HT-29 (cell line): ENCODE measurements around the genes GLYATL1B, OR4D10, CBLIF and MS4A6A.

- RAMPAGE, long total RNA, result no peak
These were observed 39.3 kb upstream of the GLYAT start for GRCh38 chr11:58770913-58771581.

DNA sequence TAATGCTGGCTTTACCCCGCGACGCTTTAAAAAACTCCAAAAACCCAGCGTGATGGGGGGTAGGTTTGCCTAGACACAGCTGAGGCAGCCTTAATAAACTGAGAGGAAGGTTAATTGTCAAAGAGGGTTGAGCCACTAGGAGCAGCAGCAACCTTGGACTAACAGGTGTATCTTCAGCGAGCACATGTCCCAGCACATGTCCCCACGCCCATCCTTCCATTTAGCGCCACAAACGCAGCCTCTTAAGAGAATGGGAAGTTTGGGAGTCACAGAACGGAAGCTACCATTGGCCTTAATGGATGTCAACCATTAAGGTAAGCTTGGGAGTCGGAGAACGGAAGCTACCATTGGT is 24.1 kb downstream of the GLYATL1 start:
- RAMPAGE, long total RNA, result no peak

- RAMPAGE, long total RNA, result no peak
These were observed 23.6 kb upstream of the GLYATL1B start for GRCh38 chr11:59062578-59062836.

DNA sequence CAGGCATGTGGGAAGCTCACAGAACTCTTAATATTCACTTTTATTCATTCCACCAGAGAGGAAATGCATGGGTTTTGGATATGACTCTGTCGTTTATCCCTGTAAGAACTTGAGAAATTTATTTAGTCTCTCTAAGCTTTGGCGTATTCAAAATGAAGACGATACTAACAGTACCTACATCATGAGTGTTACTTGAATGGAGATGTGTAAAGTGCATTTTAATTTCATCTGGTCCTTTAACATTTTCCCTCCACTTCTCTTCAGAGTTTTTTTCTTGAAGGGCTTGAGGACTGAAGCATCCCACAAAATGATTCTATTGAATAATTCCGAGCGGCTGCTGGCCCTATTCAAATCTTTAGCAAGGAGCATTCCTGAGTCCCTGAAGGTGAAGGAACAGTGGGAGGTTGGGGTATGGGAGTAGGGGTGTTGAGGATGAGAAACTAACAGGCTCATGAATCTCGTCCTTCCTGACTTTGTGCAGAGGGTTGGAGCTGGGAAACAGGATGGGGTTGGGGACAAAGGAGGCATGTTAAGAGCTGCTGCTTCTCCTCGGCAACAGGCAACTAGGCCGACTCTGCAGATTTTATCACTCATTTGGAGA is at the start of gene GLYATL1B:
Gene GLYATL1B (plus strand): TSS at position 308 of the 601 bp plus-strand sequence.
- RAMPAGE, long total RNA, result no peak

DNA sequence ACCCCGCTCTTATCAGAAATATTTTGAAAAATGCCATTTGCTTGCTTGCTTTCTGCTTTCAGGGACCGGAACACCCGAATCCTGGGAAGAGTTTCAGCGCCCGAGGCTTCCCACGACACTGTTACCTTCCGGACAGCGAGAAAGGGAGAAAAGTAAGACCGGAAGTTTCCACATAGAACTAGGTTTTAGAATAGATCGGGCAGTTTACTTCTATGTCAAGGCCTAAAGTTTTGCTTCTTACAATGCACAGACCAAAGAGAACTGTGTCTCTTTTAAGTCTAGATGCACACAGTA is 13.2 kb downstream of the MPEG1 start:
- RAMPAGE, long total RNA, result no peak

GRCh38 chr11:59473098-59473511 is at the start of gene OR4D10:
Gene OR4D10 (plus strand): TSS chr11:59473315.
- RAMPAGE, long total RNA, result no peak

GRCh38 chr11:59575687-59576779 is 39.5 kb downstream of the OSBP start:
- RAMPAGE, long total RNA, result no peak

DNA sequence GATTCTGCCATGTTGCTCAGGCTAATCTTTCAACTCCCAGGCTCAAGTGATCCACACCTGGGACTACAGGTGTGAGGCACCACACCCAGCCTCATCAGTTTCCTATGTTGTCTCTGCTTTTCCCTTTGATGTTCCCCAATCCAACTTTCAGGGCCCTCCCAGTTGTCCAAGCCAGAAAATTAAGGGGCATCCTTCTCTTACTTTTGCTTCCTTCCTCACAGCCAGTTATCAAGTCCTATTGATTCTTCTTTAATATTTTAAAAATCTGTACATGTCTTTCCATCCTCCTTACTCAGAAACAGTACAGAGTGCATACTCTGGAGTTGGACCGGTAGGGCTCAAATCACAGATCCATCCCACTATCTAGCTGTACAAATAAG is 11.9 kb downstream of the OSBP start:
- RAMPAGE, long total RNA, result no peak

- RAMPAGE, long total RNA, result no peak
These were observed at the start of gene CBLIF for GRCh38 chr11:59845427-59845761. Gene CBLIF (minus strand): TSS chr11:59845499.

- RAMPAGE, long total RNA, result no peak
These were observed at the start of gene MS4A6A for GRCh38 chr11:60182279-60183435. Gene MS4A6A (minus strand): TSS chr11:60183083.

DNA sequence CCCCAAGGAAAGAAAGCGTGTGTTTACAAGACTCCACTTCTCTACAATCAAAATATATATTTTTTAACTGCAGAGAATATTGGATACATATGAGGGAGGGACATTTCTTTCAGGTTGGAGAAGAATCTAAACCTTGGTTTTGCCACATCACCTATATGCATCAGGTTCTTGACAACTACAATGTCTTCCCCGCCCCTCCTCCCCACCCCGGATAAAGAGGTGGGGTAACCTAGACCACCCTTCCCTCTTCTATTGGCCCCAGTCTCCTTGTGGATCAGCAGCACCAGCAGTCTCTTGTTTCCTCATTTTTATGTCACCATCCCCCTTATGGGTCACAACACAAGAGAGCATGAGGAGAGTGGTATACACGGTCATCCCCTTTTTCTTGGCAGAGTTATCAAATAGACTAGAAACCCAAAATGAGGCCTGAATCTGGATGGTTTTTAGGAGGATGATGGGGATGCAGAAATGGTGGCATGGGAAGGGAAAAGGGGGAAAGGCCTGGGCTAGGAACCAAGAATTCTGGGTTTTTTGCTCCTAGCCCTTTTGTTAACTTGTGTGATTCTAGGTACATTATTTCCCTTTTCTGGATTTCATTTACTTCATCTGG is 1.2 kb downstream of the MS4A4E start:
- RAMPAGE, long total RNA, result no peak

- RAMPAGE, long total RNA, result no peak
These were observed 12.5 kb upstream of the MS4A6E start for GRCh38 chr11:60314469-60315062.

DNA sequence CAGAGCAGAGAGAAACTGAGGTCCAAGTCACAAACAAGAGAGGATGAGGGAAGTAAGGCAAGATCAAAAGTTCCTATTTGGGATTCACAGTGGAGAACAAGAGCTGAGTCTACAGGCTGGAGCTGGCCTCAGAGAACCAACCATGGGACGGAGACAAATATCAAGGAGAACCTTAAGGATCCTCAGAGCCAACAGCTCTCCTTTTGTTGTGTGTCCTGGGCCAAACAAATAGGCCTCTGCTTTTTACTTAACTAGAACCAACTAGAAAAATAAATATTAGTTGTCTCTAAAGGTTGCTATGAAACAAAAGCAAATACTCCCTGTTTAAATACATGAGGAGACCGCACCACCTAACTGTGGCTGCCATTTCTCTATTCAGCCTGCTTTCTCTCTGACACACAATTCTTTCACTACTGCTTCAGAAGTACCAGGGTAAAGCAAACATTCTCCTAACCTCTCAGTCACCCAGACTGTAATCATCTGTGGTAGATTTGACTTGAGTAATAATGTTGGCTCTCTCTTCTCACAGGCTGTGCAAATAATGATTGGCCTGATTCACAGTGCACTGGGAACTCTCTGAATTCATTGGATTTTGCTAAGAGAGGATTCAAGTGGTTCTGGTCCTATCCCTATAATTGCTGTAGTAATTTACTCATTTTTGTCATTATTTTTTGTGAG is 41.1 kb upstream of the MS4A8 start:
- RAMPAGE, long total RNA, result no peak

GRCh38 chr11:60854164-60854598 is 1.6 kb downstream of the PTGDR2 start:
- RAMPAGE, long total RNA, result no peak

- RAMPAGE, long total RNA, result no peak
These were observed 17.0 kb downstream of the PRPF19 start for GRCh38 chr11:60889375-60889813.

DNA sequence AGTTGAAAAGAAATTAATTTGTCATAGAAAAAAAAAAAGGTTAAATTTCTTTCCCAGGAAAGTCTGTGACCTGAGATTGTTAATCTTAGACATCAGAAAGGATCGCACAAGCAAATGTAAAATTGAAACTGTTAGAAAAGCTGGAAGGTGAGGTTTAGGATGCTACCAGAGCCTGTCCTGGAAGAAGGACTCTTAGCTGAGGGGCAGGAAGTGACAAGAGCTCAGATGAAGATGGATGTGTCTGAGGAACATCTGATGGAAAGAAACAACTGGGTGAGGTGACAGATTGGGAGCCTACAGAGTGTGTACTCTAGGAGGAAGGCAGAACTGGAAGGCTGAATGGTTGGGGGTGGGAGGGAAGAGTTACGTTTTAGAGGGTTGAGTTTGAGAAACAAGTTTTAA is 2.0 kb upstream of the TMEM109 start:
- RAMPAGE, long total RNA, result no peak

GRCh38 chr11:60912373-60913024 is 1.5 kb upstream of the TMEM109 start:
- RAMPAGE, long total RNA, result no peak

- RAMPAGE, long total RNA, result no peak
These were observed 1.4 kb downstream of the TMEM109 start for GRCh38 chr11:60915260-60915946.

DNA sequence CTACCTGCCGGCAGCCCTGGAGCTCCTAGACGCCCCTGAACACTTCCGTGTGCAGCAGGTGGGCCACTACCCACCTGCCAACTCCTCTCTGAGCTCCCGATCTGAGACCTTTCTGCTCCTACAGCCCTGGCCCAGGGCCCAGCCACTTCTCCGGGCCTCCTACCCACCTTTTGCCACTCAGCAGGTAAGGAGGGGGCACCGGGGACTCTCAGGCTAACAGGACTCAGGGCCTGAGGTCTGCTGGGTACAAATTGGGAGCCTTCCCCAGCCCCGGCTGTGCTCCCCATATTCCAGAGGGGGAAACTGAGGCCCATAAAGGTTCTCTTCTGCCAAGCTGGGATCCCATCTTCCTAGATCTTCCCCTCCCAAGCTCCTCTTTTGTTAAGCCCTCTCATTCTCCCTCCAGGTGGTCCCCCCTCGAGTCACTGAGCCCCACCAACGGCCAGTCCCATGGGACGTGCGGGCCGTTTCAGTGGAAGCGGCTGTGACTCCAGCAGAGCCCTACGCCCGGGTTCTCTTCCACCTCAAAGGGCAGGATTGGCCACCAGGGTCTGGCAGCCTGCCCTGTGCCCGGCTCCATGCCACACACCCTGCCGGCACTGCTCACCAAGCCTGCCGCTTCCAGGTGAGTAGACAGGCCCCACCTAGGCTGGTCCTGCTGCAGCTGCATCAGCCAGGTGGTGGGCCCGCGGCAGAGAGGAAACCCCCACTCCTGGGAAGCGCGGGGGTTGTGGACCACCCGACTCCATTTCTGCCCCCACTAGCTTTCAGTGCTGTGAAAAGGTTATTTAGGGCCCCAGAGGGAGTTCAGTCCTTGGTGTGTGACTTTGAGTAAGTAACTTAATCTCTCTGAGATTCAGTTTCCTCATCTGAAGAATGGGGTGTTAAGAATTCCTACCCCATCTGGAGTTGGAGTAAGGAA is 3.2 kb downstream of the TMEM132A start:
- RAMPAGE, long total RNA, result no peak

GRCh38 chr11:60931562-60932564 is 7.6 kb downstream of the TMEM132A start:
- RAMPAGE, long total RNA, result no peak